ENCODE measurements around a stretch of chr2.

GRCh38 chr2:54903779-54904663 lies 146.2 kb downstream of the RTN4 start:
- RRBS = no CpG with 5 or more reads among the region's 9 CpGs

- RRBS = no CpG with 5 or more reads among the region's 8 CpGs
Measured at GRCh38 chr2:54980609-54981428, 69.4 kb downstream of the RTN4 start.

GRCh38 chr2:55011695-55012346 lies 38.4 kb downstream of the RTN4 start:
- RRBS = no CpG with 5 or more reads among the region's 6 CpGs

GRCh38 chr2:55045938-55047139 lies 3.9 kb downstream of the RTN4 start:
- RRBS = no CpG with 5 or more reads among the region's 3 CpGs

- RRBS = no CpG with 5 or more reads among the region's 11 CpGs
Measured at GRCh38 chr2:55047690-55048434, 2.4 kb downstream of the RTN4 start.

- RRBS = no CpG with 5 or more reads among the region's 23 CpGs
Measured at GRCh38 chr2:55061657-55062261, 11.5 kb upstream of the RTN4 start.

- RRBS = no CpG with 5 or more reads among the region's 12 CpGs
Measured at GRCh38 chr2:55112304-55113093, 62.2 kb upstream of the RTN4 start.

DNA sequence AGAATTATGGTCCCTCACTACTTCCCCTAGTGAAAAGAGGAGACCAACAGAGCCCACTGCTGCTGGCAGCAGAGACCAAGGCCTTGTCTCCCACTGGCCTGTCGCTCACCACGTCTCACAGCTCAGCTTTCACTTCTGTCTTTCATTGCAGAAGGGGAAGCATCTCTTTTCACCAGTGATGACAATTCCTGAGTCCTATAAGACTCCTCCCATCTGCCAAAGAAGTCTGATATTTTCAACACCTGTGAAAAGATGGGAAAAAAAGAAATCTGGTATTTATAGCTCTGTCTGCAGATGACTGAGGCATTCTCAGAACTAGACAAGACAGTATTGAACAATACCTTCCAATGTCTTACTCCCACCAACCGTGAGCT lies 81.1 kb downstream of the CLHC1 start:
- RRBS = no CpG with 5 or more reads among the region's 3 CpGs

DNA sequence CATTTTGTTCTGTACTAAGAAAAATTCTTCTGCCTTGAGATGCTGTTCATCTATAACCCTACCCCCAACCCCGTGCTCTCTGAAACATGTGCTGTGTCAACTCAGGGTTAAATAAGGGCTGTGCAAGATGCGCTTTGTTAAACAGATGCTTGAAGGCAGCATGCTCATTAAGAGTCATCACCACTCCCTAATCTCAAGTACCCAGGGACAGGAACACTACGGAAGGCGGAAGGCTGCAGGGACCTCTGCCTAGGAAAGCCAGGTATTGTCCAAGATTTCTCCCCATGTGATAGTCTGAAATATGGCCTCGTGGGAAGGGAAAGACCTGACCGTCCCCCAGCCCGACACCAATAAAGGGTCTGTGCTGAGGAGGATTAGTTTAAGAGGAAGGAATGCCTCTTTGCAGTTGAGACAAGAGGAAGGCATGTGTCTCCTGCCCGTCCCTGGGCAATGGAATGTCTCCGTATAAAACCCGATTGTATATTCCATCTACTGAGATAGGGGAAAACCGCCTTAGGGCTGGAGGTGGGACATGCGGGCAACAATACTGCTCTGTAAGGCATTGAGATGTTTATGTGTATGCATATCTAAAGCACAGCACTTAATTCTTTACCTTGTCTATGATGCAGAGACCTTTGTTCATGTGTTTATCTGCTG lies 10.4 kb upstream of the MTIF2 start:
- RRBS = no CpG with 5 or more reads among the region's 12 CpGs

- RRBS = no CpG with 5 or more reads among the region's 9 CpGs
Measured at GRCh38 chr2:55519359-55519521, 278 bp upstream of the CFAP36 start.

DNA sequence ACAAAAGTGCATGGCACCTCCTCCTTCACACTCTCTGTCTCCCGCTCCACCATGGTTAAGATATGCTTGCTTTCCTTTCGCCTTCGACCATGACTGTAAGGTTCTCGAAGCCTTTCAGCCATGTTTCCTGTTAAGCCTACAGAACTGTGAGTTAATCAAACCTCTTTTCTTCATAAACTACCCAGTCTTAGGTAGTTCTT lies 42.8 kb downstream of the CFAP36 start:
- RRBS = no CpG with 5 or more reads among the region's 4 CpGs

GRCh38 chr2:55625948-55626733 lies 8.7 kb upstream of the PPP4R3B start:
- RRBS = no CpG with 5 or more reads among the region's 6 CpGs

DNA sequence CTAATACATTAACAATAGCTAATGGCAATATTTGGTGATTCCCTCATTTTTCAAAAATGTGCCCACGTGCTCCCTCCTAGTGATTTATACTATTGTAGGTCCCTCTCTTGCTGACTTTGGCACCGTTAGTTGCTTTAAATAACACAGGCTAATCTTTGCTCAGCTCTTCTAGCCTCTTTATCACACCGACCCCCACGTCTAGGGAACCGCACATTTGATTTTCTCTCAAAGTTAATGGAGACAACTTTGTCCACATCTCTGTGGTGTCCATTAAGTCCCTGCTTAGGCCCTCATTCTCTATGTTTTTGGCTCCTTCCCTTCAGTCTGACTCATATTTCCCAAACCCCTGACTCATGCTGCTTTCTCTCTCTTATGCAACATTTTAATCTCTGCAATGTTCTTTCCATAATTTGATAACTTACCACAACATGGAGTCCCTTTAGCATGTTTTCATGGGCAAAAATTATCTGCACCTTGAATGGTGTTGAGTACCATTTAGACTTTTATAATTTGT lies 38.0 kb downstream of the EFEMP1 start:
- RRBS = no CpG with 5 or more reads among the region's 5 CpGs

GRCh38 chr2:56184374-56185189 lies 792 bp downstream of the CCDC85A start:
- RRBS = 2% methylated on average over 26 of the region's 92 CpGs

DNA sequence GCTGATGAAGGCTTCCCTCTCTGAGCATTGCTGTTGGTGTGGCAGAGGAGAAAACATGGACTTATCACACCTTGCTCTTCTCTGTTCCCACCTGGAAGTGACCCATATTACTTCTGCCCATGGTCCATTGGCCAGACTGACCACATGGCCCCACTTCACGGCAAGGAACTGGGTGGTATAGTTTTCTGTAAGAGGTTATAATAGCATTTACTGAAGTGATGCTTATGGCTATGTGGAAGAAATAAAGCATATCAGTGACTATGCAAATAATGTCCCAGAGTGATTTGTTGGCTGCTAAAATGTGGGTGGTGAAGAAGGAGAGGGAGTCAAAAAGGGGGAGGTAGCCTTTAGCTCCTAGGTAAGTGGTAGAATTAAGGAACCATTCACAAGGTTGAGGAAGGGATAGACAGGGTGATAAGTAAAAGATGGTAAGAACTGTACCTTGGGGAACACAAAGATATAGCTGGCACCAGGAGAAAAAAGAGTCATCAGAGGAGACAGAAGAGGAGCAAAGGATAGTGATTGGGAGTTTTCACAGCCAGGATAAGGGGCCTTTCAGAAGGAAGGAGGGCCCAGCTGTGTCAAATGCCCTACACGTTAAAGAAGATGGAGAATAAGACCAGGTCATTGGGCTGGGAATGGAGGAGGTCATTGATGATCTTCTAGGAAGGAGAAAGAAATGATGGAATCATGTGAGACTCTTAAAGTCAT lies 71.4 kb downstream of the CCDC85A start:
- RRBS = no CpG with 5 or more reads among the region's 2 CpGs

- RRBS = no CpG with 5 or more reads among the region's 4 CpGs
Measured at GRCh38 chr2:58925670-58925957, 684.5 kb upstream of the FANCL start.

DNA sequence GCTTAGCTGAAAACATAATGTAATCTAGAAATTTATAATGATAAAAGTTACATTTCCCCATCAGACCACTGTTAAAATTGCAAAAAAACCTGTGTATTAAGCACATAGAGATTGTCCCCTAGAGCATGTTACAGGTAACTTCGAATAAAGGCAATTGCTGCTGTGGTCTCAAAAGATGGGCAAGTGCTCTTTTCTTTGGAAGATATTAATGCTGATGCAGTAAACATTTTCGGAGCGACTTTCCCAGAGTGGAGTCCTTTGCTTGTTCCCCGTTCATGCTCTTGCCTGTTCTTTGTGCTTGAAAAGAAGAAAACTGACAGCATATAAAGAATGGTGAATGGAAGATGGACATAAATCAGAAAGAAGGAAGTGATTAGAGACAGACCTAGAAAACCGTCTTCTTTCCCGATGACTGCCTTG lies 740.0 kb upstream of the FANCL start:
- RRBS = no CpG with 5 or more reads among the region's 6 CpGs

DNA sequence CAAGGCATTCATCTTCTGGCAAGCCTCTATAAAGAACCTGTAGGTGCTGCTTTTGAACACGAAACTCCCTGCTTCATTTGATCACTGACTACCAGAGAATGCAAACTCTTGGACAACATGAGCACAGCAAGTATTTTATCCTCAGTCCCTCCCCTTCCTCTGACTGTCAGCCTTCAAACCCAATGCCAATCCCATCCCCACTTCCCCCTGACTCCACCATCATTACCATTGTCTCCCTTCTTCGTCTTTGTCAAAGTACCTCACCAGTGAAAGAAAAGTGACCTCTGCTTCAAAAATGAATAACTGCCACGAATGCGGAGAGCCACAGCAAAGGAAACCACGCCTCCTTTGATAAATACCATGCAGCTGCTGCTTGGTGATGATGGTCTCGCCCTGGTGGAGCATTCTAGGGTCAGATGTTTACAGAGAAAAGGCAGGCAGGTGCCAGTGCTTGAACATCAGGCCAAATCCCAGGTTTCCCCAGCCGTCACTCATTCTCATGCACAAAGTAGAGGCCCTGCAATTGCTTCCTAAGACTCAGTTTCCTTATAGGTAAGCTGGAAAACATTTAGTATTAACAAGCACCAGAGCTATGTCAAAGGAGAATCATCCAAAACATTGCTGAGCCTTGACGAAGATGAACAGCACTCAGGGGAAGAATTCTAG lies 162.2 kb downstream of the BCL11A start:
- RRBS = no CpG with 5 or more reads among the region's 8 CpGs

DNA sequence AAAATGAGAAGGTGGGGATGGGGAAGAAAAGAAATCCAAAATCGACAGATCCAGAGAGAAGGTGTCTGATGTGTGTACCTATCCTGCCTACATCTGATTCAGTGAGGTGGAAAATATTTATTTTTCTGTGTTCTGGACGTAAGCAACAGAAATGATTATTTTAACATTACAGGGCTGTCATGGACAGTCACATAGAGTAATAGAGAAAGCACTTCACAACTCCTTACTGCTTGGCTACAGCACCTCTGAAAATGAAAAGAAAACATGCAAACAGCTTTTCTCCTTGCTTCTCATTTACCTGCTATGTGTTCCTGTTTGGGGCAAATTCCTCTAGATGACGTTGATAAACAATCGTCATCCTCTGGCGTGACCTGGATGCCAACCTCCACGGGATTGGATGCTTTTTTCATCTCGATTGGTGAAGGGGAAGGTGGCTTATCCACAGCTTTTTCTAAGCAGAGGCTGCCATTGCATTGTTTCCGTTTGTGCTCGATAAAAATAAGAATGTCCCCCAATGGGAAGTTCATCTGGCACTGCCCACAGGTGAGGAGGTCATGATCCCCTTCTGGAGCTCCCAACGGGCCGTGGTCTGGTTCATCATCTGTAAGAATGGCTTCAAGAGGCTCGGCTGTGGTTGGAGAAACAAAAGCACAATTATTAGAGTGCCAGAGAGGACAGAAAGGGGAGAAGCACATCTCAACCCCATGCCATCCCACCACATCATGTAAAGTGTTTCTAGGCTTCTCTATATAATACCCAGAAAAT lies 7.6 kb downstream of the BCL11A start:
- RRBS = no CpG with 5 or more reads among the region's 12 CpGs